Right lobe of liver (tissue), 4 donors: ENCODE results near the genes GSDME and CYCS.

DNA sequence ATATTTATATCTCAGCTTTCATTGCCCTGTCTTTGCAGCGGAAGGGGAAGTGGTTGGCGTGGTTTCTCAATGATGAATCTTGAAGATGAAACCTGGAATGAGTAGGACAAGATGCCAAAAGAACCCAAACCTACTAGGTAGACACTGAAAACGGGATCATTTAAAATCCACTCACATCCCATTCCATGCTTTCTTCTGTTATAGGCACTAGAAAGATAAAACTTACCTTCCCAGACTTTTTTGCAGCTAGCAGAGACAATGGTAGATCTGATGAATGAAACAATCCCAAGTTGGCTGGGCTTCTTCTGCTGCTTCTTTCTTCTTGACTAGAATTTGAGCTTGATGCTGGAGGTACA lies 28.7 kb upstream of the NPY start:
- PRO-cap, 4 experiments: no peak in any of the 4 experiments
- RAMPAGE, long total RNA, 2 experiments: no peak in any of the 2 experiments

DNA sequence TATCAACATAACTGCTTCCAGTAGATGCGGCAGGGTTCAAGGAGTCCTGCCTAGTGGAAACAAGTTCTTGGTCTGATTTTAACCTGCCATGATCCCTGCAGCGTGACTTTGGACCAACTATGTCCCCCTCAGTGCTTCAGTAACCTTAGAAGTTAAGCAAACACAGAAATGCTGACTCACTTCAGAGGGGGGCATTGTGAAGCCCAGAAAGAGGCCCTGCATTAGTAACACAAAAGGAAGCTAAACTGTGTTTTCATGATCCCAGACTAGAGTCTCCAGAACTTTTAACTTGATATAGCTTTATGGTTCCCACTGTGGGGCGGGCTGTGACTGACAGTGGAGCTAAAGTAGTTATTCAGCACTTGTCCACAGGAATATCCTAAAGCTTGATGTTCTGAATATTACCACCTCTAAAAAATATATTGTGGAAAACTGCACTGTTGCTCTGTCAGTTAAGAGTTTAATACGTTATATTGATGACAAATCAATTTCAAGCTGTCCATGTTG lies 95.4 kb upstream of the PALS2 start:
- PRO-cap, 4 experiments: no peak in any of the 4 experiments
- RAMPAGE, long total RNA, 2 experiments: no peak in any of the 2 experiments

DNA sequence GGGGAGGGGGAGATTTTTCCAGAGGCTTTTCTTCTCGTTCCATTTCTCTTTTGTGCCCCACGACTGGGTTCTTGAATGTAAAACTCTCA lies 560 bp upstream of the PALS2 start:
- PRO-cap, 4 experiments: no peak in any of the 4 experiments
- RAMPAGE, long total RNA, 2 experiments: no peak in any of the 2 experiments

DNA sequence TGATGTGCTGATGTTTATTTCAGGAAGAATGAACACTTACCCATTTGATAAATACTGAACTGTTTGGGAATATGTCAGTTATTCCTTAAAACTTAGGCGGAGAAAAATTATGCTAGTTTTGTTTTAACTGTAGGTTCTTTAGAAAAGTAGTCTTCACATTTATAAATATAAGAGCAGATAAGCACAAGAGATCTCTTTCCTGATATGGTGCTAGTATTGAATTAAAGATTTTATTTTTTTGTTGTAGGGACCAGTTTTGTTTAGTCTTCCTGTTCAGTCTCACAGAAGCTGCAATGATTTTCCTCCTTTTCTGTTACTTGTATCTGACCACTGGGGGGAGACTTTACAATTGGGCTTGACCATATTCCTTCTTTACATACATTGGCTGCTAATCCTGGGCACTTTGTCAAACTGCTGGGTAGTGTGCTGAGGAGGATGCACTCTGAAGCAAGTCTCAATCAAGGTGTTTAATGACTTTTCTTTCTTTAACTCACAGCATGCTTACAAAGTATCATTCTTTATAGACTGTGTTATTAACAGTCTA lies 2.8 kb downstream of the PALS2 start:
- PRO-cap, 4 experiments: no peak in any of the 4 experiments
- RAMPAGE, long total RNA, 2 experiments: no peak in any of the 2 experiments

- PRO-cap, 4 experiments: no peak in any of the 4 experiments
- RAMPAGE, long total RNA, 2 experiments: no peak in any of the 2 experiments
These were observed 48.3 kb downstream of the GSDME start for GRCh38 chr7:24708880-24709520.

- PRO-cap, 4 experiments: no peak in any of the 4 experiments
- RAMPAGE, long total RNA, 2 experiments: no peak in any of the 2 experiments
These were observed 41.7 kb downstream of the GSDME start for GRCh38 chr7:24715502-24715974.

GRCh38 chr7:24749212-24749595 lies 8.1 kb downstream of the GSDME start:
- PRO-cap, 4 experiments: no peak in any of the 4 experiments
- RAMPAGE, long total RNA, 2 experiments: no peak in any of the 2 experiments

- PRO-cap, 4 experiments: peak in 4 of 4 experiments; most common plus-strand start chr7:24757636 (in 4); most common minus-strand start chr7:24757393 (in 2)
- RAMPAGE, long total RNA, 2 experiments: start-site peak on the minus strand in 2 of 2 experiments, at chr7:24757411-24757443 at its widest, 17 to 41 reads per replicate
These were observed at the start of gene GSDME for GRCh38 chr7:24756585-24757722. Gene GSDME (minus strand): TSS chr7:24757464.

GRCh38 chr7:24820615-24821289 lies 63.5 kb upstream of the GSDME start:
- PRO-cap, 4 experiments: peak in 1 of 4 experiments; most common plus-strand start chr7:24821084 (in 1)
- RAMPAGE, long total RNA, 2 experiments: no peak in any of the 2 experiments

- PRO-cap, 4 experiments: no peak in any of the 4 experiments
- RAMPAGE, long total RNA, 2 experiments: no peak in any of the 2 experiments
These were observed 75.2 kb upstream of the GSDME start for GRCh38 chr7:24832491-24832832.

DNA sequence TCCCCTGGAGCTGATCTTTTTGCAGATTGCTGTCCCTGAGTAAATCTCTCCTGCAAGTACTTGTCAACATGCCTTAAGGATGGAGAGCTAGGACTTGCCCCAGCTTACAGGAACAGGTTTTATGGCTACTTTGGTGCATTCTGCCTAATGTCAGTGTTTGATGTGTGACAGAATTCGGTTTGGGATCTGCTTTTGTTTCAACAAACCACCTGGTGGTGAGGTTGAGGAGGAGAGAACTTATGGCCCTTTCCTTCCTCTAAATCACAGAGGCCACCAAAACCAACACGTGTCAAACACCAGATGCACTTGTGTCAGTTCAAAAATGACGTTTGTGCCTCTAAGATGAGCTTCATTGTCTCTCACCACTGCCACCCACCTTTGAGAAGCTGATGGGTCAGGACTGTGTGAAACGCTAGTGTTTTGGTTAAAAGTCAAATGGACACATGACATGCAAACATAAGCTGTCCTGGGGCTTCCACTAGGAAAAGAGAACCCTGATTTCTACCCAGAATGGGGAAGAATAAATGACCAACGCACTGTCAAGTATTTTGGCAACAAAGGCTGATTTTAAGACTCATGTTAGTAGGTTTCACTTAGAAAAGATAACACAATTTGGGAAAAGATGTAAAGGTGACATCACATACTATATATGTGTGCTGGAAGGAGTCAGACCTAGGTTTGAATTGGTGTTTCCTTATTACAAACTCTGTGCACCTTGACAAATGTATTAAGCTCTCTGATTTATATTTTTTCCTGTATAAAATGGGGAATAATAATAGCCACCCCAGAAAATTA lies 83.8 kb downstream of the OSBPL3 start:
- PRO-cap, 4 experiments: no peak in any of the 4 experiments
- RAMPAGE, long total RNA, 2 experiments: no peak in any of the 2 experiments

DNA sequence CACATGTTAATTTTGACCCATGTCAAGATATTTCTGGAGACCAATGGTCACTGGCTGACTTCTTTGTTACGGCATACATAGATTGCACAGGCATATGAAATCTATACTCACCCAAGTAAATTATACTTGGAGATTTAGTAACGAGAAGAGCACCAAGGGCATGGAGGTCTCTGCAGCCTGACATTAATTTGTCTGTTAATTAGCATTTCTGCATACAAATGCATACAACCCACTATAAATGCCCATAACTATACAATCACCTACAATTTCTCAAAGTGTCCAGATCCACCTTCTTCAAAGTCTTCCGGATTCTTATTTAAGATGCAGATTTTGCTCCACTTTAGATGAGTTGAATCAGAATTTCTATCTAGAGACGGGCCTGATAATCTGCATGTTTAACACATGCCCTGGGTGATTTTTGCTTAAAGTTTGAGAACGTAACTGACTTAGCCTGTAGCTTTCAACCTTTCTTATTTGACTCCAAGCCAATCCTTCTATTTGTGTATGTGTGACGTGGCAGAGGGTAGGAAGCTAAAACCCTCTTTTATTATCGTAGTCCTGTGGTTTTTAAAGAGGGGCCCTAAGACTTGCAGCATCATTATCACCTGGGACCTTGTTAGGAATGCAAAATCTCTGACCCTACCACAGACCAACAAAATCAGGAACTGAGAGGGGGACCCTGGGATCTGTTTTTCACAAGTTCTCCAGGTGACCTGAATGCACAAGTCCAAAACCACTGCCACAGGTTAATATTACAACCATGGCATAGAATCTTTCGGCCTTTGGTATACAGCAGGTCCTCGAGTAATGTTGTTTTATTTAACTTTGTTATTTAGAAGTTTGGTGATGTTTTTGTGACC lies 80.2 kb downstream of the OSBPL3 start:
- PRO-cap, 4 experiments: no peak in any of the 4 experiments
- RAMPAGE, long total RNA, 2 experiments: no peak in any of the 2 experiments

DNA sequence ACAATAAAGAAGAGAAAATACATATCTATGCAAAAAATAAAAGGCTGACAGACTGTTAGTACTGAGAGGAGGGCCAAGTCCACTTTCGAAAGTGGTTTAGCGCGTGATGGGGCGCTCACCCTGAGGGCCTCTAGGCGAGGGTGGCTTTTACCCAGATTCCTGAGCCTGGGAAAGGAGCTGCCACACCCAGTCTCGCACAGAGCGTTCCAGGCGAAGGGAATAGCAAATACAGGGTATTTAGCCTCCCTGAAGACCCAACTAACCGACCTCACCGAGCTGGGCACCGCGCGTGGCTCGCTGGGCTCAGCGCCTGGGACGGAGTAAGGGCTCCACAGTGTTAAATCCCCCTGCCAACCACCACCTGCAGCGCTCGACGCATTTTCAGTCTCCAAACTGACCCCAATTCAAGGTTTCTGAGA lies 1.2 kb upstream of the OSBPL3 start:
- PRO-cap, 4 experiments: peak in 2 of 4 experiments; most common plus-strand start position 82 of the sequence (in 2)
- RAMPAGE, long total RNA, 2 experiments: no peak in any of the 2 experiments

- PRO-cap, 4 experiments: no peak in any of the 4 experiments
- RAMPAGE, long total RNA, 2 experiments: no peak in any of the 2 experiments
These were observed 5.7 kb downstream of the CYCS start for GRCh38 chr7:25119331-25119854.

GRCh38 chr7:25124959-25125986 lies at the start of gene CYCS:
Gene CYCS (minus strand): TSS chr7:25125260.
- PRO-cap, 4 experiments: peak in 4 of 4 experiments; most common plus-strand start chr7:25125657 (in 4); most common minus-strand start chr7:25125260 (in 4)
- RAMPAGE, long total RNA, 2 experiments: start-site peak on the minus strand in 2 of 2 experiments, at chr7:25125237-25125304 at its widest, 4,176 to 6,661 reads per replicate

DNA sequence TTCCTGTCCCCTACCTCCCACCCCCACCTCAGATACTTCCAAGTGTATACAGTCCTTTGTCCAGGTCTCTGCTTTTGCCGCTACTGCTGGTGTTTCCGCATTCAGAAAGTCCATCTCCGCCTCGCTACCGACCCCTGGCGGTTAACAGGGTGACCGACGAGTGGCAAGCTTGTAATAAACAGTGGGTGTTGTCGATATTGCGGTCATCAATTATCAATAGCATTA lies 340.6 kb upstream of the NPVF start:
- PRO-cap, 4 experiments: peak in 1 of 4 experiments; most common minus-strand start position 76 of the sequence (in 1)
- RAMPAGE, long total RNA, 2 experiments: no peak in any of the 2 experiments

DNA sequence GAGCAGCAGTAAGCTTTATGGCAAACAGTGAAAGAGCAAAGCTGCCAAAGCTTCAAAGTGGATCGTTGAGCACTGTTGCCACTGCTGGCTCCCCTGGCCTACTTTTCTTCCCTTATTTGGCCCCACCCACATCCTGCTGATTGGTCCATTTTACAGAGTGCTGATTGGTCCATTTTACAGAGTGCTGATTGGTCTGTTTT lies 451.9 kb upstream of the NFE2L3 start:
- PRO-cap, 4 experiments: no peak in any of the 4 experiments
- RAMPAGE, long total RNA, 2 experiments: no peak in any of the 2 experiments

DNA sequence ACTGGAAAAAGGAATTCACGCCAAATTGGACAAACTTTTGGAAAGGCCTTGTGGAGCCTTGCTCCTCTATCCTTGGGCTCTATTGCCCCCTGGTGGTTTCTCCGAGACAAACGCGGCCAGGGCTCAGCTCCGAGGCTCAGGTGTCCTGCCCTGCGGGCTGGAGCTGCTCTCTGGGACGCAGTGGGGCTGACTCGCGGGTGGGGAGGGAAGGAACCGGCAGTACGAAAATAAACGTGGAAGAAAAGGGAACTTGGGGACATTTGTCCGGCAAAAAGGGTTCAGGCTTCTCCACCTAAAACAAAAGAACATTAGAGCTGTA lies 300.3 kb upstream of the NFE2L3 start:
- PRO-cap, 4 experiments: no peak in any of the 4 experiments
- RAMPAGE, long total RNA, 2 experiments: no peak in any of the 2 experiments

DNA sequence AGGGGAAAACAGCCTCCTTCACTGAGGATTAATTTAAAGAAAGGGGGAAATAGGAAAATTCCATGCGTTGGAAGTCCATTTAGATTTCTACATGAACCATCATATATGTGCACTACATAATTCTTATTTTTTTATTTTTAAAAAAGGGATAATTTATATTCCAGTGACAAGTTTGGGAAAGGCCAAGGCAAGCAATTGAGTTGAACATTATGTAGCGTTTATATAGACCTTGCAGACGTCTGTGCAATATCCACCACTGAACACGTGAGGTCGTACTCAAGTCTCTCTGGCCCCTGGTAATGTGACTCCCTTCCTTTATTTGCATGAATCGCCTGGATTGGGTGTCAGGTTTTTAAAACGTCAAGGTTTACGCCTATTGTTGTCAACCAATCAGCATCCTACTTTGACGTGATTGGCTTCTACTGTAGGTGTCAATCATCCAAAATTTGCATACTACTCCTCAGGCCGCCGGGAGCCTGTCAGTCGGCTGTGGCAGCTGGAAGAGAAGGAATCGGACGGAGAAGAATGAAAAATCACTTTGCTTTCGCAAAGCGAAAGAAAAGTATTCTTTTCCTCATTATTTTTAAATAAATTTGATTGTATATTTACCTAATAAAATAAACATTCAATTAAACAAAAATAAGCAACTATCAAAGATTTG lies 297.0 kb upstream of the NFE2L3 start:
- PRO-cap, 4 experiments: no peak in any of the 4 experiments
- RAMPAGE, long total RNA, 2 experiments: no peak in any of the 2 experiments

DNA sequence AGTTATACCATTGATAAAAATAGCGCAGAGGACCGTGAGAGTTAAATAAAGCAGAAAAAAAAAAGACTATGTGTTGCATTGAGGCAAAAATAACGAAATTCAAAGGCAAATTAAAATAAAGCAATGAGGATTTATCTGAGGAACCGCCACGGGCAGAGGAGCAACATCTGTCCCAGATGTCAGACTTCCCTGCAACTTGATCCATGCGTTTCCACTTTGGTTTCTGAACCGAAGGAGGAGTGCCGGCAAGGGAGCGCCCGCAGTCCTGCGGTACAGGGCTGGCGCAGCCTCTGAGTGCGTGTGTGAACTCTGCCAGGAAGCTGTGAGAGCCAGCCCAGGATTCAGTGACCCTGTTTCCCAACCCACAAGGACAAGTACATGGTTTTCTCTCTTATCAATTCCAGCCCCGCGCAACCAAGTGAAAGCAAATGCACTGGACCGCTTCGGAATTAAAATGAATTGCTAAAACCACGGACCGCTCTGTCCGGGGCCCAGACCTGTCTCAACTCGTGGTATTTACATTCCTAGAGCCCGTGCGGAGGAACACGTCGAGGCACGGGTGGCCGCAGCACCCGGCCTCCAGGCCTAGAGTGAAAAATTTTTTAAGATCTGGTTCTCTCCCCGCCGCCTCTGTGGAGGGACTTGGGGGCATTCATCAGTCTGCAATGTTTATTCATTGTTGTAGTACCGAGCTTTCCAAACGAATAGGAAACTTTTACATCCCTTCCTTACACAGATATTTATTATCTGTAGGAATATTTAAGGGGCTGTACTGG lies 291.6 kb upstream of the NFE2L3 start:
- PRO-cap, 4 experiments: no peak in any of the 4 experiments
- RAMPAGE, long total RNA, 2 experiments: no peak in any of the 2 experiments